Peritoneum (tissue), 1 donor: ENCODE data around the genes THBS2, ERMARD and DLL1.

GRCh38 chr6:168524649-168525283, 83.8 kb downstream of the SMOC2 start:
- PRO-cap, result no peak

DNA sequence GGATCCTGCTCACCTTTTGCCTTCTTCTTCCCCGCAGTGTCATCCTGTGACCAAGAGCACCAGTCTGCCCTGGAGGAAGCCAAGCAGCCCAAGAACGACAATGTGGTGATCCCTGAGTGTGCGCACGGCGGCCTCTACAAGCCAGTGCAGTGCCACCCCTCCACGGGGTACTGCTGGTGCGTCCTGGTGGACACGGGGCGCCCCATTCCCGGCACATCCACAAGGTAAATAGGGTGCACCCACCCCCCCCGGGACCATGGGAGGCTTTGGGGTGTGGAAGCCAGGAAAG, 157.7 kb downstream of the SMOC2 start:
- PRO-cap, result no peak

DNA sequence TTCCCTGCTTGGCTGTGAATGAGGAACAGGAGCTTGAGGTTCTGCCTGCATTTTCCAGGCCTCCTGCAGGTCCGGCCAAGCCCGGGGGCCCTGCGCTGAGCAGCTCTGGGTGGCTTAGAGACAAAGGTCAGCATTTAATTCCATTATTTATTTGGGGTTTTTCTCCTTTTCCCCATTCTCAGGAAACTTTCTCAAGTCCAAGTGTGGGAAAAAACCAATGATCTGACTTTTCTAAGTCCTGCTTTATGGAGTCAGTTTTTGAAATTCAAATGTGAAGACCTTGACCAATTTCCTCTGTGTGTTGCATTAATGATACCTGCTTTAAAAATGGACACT, 343.7 kb downstream of the SMOC2 start:
- PRO-cap, result no peak

DNA sequence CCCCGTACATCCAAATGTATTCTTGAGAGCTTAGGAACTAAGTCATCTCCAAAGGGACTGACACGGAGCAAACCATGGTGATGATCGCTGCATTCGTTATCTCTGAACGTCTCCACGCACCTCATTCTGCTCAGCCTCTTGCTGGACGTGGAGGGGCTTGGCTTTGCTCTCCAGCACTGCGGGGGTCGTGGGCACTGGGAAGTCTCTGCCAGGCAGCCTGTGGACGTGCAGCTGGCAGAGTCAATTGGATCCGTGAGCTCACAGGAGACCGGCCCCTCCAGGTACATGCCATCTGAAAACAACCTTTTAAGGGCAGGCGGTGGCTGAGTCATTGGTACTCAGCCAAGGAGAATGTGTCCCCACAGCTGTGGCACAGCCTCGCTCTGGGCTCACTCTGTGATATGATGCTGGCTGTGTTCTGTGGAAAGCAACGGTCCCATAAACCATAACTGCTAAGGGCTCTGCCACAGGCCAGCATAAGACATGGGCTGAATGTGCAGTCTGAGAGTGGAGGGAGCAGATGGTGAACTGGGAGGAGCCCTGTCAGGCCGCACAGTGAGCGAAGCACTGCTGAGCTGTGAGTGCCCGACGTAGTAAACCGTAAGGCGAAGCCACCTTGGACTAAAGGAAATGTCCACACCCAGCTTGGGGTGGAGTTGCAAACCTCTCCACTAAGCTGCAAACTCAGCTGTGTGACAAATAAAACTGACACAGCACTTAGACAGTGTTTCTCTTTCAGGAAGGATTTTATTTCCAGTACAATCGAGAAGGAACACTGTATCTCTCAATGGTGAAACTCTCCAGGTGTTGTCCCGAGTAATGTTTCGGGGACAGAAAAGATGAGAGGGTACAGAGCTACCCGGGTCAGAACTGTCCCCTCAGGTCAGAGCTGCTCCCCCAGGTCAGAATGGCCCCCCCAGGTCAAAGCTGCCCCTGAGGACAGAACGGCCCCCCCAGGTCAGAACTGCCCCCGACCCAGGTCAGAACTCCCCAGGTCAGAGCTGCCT, 375.8 kb downstream of the THBS2 start:
- PRO-cap, result no peak

GRCh38 chr6:168884417-168884899, 369.2 kb downstream of the THBS2 start:
- PRO-cap, result no peak

DNA sequence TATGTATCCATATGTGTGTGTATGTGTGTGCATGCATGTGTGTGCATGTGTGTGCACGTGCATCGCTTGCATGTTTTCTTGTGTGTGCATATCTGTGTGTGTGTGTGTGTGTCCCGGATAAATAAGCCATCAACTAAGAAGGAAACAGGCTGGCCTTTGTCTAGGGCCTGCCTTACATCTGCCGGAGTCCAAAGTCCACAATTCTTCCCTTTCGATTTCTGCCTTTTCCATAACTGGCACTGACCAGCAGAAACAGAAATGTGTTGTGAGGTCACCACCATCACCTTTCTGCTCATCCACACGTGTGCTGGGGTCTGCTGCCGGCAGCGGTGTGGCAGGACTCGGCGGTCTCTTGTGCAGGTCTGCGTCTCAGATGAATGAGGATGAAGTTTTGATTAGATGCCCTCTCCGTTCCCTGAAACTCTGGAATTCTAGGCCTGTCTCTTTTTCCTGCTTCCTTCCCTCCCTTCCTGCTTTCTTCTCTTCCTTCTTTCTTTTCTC, 358.0 kb downstream of the THBS2 start:
- PRO-cap, result no peak

DNA sequence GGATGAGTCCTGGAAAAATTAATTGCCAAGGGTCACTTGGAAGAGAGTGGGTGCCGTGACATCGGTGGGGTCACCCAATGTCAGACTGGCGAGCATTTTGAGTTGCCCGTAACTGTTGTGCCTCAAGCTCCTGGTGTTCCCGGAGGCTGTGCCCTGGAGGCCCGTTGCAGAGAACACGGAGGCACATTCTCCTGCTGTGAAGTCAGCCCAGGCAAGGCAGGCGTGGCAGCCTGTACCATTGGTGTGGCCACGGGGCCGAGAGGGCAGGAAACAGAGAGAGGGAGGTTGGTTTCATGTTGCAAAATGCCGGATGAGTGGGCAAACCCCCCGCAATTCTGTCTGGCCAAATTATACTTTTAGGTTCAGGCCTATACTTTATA, 81.2 kb downstream of the THBS2 start:
- PRO-cap, result no peak

GRCh38 chr6:169253638-169254316, at the start of gene THBS2:
Gene THBS2 (minus strand): TSS chr6:169253846.
- PRO-cap, result unidirectional peak, minus-strand start at chr6:169253846

DNA sequence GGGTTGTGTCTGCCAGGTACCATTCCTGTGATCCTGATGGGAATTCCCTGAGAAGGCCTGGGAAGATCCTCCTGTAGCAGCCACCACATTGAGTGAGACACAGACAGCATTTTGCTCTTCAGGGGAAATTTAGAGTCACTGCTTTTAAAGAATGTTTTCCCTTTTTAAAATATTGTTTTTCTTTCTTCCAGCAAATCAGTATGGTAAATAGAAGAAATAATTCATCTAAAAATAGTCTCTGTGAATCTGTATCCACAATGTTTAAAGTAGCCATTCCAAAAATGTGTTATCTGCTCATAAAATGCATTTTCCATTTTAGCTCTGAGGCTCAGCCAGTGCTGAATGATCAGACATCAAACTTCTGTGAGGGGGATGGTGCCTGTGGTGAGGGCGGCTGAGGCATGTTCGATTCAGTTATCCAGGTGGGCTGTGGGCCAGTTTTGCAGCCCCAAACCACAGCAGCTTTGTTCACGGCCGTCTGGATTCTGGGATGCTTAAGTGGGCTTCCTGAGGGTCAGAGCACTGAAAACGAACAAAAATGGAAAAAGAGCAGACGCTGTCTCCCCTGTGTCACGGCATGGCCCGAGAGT, 134.7 kb upstream of the THBS2 start:
- PRO-cap, result no peak

DNA sequence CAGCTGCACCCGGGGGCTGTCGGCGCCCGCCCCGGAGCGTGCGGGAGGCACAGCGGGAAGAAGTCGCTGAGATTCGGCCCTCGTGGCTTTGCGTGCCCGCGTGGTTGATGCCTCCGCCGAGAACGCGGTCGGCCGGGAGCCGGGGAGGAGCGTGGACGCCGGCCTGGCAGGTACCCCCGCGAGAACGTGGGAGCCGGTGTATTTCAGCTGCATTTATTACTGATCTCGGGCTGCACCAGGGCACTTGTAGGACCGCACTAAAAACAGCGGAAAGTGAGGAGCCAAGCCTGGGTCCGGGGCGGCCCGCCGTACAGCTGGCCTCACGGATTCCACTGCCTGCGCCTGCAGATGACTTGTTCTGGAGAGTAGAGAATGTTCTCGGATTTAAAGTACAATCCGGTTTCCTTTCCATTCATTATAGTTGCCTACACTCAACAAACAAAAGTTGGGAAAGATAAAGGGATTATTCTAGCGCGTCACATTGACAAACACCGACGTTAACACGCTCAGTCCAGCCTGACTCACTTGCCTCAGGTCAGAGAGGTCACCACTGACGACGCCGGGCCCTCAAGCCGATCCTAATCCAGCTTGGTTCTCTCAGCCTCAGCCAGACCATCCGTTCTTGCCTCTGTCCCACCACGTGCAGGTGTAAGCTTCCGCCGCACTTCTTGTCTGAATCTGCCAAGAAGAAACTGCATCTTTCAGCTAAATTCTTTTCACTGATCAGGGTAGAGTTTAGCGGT, 763 bp upstream of the PHF10 start:
- PRO-cap, result unidirectional peak, minus-strand start at position 360 of the sequence

- PRO-cap, result bidirectional peak, plus-strand start at chr6:169751677, minus-strand start at chr6:169751466
These were observed at the start of gene ERMARD for GRCh38 chr6:169751017-169752299. Gene ERMARD (plus strand): TSS chr6:169751622.

DNA sequence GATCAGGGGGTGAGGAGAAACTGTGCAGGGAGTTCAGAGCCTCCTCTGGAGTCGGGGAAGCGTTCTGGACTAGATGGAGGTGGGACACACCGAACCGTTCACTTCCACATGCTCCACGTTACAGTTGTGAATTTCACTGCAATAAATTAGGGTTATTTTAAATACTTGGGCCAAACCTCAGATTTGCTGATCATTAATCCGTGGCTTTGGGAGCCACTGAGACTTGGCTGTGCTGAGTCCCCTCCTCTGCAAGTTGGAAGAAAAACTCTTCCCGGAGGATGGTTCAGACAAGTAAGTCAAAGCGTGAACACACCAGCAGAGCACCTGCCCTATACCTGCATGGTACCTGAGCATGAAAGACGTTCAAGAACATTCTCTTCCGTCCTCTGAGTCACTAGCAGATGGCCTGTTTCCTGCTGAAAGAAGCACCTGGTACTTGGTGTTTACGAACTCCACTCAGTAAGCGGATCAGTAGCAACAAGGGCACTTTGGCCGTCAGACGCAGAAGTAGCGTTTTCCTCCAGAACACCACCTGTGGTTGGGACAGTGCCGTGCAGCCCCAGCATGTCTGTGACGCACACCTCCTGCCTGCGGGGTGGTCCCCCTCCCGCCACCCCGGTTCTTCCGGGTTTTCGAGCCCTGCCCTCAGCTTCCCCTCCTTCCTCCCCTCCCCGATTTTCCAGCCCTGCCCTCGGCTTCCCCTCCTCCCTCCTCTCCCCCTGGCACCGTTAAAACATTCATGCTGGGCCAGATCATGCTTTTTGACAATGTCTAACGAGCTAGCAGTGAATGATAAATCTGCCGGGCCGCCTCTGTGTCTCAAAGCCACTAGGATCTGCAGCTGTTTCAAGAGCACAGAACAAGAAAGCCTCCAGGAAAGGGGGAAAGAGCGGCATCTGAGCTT, 207.6 kb downstream of the ERMARD start:
- PRO-cap, result no peak

DNA sequence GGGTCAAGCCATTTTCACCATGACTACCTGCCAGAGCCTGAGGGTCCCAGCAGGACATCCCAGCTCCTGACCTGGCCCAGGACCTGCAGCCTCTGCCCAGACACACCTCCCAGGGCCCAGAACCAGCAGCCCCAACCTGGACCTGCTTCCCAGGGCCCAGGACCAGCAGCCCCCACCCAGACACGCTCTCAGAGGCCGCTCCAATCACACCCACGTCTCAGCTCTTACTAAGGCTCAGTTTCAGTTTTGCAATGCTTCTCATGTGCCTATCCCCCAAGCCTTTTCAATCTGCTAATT, 253.4 kb downstream of the DLL1 start:
- PRO-cap, result no peak

DNA sequence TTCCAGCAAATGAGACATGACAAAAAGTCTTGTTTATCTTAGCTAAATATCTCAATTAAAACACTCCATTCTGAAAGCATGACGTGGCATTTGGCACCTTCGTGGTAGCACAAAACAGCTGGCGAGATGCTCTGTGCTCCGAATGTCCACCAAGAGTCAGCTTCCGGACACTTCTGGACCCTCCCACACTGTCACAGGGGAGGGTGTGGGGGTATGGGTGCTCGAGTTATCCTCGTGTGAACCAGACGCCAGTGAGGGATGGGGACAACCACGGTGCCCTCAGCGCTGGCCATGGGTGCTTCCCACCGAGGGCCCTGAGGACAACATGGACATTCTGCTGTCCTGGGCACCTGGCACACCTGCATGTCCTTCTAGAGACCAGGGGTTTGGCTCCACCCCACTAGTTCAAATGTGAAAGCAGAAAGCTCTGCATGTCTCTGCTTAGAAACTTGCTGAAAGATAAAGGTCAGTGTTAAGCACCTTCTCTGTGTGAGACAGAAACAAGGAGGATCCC, 252.9 kb downstream of the DLL1 start:
- PRO-cap, result no peak

DNA sequence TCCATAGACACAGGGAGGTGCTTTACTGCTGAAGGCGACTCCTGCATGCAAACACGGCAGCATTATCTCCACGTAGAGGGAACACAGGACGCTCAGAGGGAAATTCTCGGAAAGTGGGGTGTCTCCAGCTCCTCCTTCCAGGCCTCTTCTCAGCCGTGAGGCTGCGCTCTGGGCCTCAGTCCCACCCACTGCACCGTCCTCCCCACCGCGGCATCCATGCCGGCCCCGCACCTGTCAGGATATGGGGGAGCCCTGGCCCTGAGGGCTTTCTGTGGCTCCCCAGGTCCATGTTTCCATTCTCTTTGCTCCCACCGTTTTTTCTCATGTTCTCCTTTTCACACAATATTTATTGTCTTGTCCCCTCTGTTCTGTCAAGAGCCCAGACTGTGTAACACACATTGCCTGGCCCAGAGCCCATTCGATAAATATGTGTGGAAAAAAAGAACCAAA, 205.1 kb downstream of the DLL1 start:
- PRO-cap, result no peak

DNA sequence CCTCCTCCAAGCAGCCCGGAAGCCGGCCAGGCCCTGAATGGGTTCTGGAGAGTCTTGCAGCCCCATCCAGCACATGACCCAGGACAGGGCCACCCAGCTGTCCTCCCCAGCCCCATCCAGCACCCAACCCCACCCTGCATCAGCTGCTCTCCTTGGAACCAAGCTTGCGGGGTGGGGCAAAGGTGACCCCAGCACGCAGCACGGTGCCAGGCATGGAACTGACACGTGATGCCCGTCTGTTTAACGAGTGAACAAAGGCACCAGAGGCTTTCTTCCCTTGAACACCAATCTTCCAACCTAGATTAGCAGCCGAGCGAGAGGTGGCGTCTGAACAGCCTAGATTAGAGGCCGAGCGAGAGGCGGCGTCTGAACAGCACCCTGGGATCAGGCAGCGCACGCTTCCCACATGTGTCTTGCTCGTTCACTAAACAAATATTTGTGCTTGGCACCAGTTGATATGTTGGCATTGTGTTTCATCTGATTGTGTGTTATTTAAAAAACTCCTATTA, 112.0 kb downstream of the DLL1 start:
- PRO-cap, result no peak

- PRO-cap, result no peak
These were observed 21.5 kb downstream of the DLL1 start for GRCh38 chr6:170269243-170269998.

DNA sequence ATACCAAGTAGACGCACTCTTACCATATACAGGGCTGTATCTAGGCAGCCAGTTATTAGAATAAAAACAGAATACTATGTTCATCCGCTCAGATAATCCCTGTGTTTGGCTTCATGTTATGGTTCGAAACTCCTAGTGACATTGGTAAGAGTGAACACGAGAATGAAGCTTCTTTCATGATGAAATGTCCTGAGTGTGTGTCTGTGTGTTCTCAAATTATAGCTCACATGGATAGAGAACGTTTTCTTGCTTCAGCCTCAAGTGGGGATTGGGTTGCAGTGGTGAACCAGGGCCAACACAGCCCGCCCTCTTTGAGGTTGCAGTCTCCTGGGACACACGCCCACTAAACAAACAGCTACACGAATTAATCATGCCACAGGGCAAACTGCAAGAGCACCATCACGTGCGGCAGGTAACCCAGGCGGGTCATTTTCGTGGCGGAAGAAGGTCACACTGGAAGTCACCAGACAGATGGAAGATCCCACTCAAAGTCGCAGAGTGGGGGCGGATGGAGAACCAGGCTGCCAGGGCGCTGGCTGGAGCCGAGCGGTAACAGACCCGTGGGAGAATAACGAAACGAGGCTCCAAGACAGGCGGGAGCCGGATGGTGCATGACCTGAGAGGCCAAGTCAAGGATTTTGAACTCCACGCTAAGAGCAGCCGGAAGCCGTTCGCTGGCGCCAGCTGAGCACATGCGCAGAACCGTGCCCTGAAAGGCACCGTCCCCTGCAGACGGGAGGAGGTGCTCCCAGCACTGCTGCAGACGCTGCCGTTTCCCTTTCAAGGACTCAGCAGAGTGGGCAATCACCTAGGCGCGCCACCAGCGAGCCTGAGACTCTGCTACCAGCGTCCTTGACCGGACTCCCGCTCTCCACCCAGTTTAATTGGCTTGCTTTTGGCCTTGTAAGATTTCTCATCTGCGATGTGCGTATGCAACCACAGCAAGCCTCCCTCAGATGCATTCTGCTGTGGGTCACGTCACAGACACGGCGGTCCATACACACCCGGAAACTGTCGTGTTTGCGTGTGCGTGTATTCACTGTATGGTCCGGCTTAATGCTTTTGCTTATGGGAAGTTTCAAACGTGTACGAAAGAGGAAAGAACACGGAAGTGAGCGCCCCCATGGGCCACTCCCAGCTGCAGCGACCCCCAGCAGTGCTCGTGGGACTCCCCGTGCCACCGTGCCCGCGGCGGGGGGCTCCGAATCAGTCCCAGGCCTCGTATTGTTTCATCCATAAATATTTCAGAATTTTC, 10.7 kb downstream of the DLL1 start:
- PRO-cap, result no peak

DNA sequence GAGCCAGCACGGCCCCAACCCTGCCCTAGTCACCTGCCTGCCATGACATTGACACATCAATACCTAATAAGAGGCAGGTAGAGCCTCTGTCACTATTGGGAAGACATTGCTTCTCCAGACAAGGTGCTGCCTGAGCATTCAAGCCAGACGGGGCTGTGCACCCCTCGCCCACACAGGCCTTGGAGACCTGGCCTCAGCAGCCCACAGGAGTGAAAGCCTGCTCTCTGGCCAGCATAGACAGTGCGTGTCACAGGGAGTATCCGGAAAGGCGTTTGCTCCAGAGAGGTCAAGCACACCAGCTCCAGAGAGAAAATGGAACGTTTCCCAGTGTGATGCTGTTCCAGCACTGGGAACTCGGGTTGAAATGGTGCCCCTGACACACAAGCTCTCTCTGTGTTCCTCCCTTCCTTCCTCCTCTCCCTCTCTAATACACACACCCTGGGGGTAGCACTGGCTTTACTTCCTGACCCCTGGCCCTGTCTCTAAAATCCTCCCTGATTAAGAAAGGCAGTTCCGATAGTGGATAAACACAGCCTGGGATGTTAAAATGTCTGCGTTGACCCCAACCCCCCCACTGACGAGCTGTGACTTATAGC, 3.3 kb downstream of the DLL1 start:
- PRO-cap, result no peak

- PRO-cap, result unidirectional peak, minus-strand start at chr6:170290928
These were observed at the start of gene DLL1 for GRCh38 chr6:170290246-170291136. Gene DLL1 (minus strand): TSS chr6:170291078.